Caco-2 (cell line): Measurements from ENCODE around the genes LIPT2, RPS3 and KLHL35.

GRCh38 chr11:74069047-74069658, 60.3 kb upstream of the UCP3 start:
- PRO-cap, result no peak
- RRBS, result no CpG with 5 or more reads among the region's 5 CpGs

GRCh38 chr11:74325555-74326204, 14.2 kb upstream of the P4HA3 start:
- PRO-cap, result no peak
- RRBS, result no CpG with 5 or more reads among the region's 6 CpGs

DNA sequence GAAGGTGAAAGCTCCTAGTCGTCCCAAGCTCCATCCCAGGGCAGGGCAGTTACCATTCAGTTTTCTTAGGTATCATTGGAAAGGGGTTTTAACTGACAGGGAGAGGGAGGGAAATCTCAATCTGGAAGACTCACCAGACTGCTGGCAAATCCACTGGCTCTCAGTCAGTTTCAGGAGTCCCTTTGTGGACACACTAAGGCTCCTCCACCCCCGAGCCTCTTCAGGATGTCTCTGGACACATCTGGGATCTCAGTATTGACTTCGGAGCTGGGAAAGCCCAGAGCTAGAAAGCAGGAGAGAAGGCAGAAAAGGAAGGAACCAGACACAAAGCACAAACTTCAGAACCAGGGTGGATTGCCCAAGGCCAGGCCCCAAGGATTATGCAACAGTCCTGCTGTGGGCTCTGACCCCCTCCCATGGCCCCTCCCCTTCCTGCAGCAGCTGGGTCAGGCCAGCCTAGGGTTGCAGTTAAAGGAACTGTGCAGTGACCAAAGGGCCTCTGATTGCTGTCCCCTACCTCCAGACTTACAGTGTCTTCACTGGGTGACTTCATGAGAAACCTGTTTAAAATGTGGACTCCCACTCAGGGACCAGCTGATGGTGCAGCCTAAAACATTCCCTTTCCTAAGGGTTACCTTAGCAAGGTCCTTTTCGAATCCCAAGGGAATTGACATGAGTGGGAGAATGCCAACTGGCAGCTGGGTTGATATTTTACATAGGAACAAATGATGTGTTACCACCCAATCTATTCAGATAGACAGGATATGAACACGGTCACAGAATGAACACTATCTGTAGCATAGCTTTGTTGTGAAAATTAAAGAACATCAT, 5.3 kb downstream of the KCNE3 start:
- PRO-cap, result unidirectional peak, plus-strand start at position 119 of the sequence; bidirectional peak, plus-strand start at position 498 of the sequence, minus-strand start at position 338 of the sequence
- RRBS, result no CpG with 5 or more reads among the region's 5 CpGs

- PRO-cap, result bidirectional peak, plus-strand start at chr11:74493380, minus-strand start at chr11:74493681
- RRBS, result 3% methylated on average over 10 of the region's 108 CpGs
These were observed at the start of gene LIPT2 for GRCh38 chr11:74492911-74494088. TSS of gene LIPT2 (minus strand) at chr11:74493724.

- PRO-cap, result no peak
- RRBS, result no CpG with 5 or more reads among the region's 3 CpGs
These were observed 12.9 kb upstream of the POLD3 start for GRCh38 chr11:74579579-74579792.

GRCh38 chr11:74745451-74746292, 3.0 kb upstream of the RNF169 start:
- PRO-cap, result no peak
- RRBS, result no CpG with 5 or more reads among the region's 20 CpGs

DNA sequence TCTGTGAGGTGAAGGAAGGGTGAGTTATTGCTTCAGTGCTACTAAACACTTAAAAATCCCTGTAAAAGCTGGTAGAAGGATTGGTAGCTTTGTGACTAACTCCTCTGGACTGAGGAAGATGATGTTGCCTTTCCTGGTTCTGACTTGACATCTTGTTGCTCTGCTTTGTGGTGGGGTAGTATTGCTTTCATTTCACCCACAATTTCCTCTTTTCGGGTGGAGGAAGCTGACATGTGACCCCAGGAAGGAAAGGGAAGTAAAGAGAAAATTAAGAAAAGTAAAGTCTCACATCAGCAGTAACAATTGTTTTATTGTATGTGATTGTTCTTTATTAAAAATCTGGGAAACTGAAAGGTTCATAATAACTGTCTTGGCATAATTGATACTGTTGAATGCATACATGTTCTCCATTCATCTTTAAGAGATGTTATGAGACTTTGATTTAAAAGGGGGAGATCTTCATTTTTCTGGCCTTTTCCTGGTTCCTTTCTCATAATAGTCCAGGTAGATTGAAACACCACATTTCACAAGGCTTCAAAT, 35.0 kb downstream of the RNF169 start:
- PRO-cap, result no peak
- RRBS, result no CpG with 5 or more reads among the region's 1 CpG

GRCh38 chr11:74837194-74838101, 88.8 kb downstream of the RNF169 start:
- PRO-cap, result no peak
- RRBS, result no CpG with 5 or more reads among the region's 1 CpG

GRCh38 chr11:74849722-74850860, 98.8 kb downstream of the XRRA1 start:
- PRO-cap, result bidirectional peak, plus-strand start at chr11:74850310, minus-strand start at chr11:74850206; bidirectional peak, plus-strand start at chr11:74850606, minus-strand start at chr11:74850480
- RRBS, result no CpG with 5 or more reads among the region's 9 CpGs

DNA sequence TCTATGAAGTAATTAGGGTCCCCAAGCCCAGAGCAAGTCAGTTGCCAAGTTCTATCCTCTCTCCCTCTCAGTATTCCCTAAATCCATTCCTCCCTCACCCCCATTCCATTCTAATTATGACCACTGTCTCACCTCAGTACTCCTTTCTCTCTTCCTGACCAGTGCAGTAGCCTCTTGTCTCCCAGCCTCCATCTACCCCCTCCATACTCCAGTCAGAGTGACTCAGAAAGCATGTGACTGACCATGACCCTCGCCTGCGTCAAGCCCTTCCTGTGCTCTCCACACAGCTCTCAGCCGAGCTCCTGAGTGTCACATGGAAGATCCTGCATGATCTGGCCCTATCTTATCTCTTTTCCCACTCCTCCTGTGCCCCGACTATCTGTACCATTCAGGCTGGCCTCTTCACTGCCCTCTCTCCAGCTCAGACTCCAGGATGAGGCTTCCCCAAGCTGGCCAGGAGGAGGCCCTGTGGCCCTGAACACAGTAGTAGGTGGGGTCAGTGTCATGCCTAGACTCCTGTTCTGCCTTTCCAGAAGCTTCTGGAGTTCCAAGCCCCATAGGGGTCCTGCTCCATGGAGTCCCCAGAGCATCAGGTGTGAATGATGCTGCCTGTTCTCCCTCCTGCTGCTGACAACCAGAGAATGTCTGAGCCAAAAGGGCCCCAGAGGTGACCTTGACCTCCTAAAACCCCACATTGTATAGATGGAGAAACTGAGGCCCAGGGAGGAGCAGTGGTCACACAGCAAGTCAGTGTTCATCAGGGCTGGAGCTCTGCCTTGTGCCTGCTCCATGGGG, 42.7 kb downstream of the NEU3 start:
- PRO-cap, result no peak
- RRBS, result no CpG with 5 or more reads among the region's 4 CpGs

DNA sequence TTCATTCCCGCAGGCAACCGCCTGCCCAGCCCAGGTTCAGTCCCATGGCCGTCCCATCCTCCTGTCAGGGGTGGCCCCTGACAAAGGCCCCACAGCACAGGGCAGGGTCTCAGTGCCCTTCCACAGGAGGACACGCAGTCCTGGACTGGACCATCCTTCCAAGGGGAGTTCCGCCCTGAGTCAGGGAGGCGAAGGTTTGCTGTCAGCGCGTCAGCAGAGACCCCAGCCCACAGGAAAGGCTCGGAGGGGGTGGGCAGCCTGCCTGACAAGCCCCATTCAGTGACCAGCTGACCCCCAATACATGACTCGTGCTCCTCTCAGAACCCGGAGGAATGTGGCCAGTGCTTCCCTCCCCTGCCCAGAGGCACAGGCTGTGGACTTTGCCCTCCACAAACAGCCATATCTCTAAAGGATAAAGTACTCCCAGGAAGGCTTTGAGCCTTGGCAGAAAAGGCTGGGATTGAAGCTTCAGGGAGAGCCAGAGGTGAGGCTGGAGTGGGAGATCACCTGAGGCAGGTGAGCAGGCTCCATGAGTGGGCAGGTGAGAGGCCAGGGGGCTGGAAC, 8.6 kb downstream of the SLCO2B1 start:
- PRO-cap, result bidirectional peak, plus-strand start at position 452 of the sequence, minus-strand start at position 334 of the sequence
- RRBS, result no CpG with 5 or more reads among the region's 11 CpGs

- PRO-cap, result no peak
- RRBS, result no CpG with 5 or more reads among the region's 8 CpGs
These were observed 38.4 kb upstream of the TPBGL start for GRCh38 chr11:75202007-75202746.

DNA sequence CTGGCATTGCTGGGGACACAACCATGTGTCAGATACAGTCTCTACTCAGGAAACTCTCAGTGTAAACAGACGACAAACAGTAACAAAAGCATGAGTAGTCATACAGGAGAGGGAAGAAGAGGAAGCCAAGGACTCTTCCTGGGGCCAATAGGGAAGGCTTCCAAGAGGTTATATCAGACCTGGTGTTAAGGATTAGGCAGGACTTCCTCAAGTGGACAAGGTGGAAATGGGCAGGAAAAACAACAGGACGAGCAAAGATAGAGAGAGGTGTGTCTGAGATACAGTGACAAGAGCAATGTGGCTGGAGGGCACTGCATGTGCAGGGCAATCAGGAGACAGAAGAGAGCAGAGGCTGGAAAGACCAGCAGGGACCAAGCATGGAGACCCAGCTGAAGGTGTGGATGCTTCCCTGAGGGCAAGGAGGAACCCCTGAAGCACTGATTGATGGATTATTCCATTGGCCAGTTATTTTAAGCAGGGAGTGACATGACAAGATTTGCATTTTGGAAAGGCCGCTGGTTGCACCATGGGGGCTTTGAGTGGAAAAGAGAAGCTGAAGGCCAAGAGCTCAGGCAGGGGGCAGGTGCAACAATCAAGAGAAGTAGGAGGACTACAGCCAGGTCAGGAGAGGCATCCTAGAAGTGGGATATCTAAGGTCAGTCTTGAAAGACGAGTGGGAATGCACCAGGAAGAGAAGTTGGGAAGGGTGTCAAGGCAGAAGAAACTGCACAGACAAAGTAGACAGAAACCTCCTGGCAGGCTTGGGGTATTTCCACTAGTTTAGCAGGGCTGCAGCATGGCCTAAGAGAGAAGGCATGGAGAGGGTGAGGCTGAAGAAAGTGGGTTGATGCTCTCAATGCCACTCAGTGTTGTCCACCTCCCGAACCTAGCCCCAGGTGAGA, 31.4 kb upstream of the TPBGL start:
- PRO-cap, result no peak
- RRBS, result no CpG with 5 or more reads among the region's 5 CpGs

- PRO-cap, result no peak
- RRBS, result 94% methylated on average over 1 of the region's 17 CpGs
These were observed 25.5 kb downstream of the TPBGL start for GRCh38 chr11:75265872-75266655.

- PRO-cap, result no peak
- RRBS, result no CpG with 5 or more reads among the region's 3 CpGs
These were observed 45.9 kb downstream of the ARRB1 start for GRCh38 chr11:75305618-75305868.

DNA sequence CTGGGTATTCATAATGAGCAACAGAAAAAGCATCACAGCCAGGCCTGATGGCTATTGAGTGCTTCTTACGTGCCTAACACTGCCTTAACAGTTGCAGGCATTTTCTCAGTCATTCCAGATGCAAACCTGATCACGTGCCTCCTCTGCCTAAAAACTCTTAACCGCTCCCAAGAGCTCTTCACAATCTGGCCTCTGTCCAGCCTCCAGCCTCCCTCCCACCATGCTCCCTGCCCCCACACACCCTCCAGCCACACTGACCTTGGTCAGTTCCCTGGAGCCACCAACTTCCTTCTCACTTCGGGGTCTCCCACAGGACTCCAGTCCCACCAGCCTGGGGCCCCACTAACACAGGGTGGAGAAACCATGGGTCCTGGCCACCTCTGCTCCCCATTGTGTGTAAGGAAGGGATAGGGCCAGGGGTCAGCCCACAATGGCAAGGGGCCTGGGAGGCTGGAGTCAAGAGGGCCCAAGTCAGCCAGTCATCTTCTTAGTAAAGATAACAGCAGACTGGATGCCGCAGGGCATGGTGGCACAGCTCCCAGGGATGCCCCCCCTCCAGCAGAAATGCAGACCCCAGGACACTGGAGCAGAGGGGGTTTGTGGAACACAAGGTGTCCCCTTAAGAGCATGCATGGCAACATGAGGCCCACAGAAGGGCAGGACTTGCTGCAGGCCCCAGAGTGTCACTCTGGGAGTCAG, 37.5 kb downstream of the ARRB1 start:
- PRO-cap, result no peak
- RRBS, result no CpG with 5 or more reads among the region's 5 CpGs

- PRO-cap, result no peak
- RRBS, result no CpG with 5 or more reads among the region's 22 CpGs
These were observed 469 bp downstream of the ARRB1 start for GRCh38 chr11:75351001-75351383.

DNA sequence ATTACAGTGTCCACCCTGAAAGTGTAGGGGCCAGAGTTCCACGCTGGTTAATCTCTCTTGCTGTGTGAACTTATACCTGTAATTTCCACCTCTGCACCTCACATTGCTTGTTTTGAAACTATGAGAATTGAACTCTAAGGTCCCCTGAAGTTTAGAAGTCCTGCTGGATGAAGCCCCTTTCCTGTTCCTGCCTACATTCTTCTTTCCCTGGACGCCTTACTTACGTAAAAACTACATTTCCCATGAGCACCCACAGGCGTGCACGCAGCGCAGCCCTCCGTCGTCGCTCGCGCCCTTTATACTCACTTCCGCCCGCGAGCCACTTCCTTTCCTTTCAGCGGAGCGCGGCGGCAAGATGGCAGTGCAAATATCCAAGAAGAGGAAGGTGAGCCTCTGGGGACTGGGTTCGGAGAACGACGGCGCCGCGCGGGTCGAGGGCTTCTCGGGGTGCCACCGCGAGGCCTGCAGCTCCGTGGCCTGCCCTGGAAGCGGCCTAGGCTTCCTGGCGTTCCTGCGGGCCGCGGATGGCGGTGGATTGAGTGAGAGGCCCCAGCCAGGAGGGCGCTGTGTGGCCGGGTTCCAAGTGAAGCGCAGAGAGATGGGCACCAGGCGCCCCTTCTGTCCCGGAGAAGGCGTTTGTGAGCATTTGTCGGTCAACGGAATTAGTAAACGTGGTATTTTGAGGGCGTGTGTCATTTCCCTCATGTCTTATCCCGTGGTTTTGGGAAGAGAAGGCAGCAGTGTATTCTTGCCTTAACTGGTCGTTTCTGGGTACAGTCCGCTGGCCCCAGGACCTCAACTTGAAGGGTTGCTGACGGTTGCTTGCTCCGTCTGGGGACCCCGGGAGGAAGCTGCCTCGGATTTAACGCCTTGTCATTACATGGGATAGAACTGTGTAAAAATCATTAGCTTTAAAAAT, at the start of gene RPS3:
TSS of gene RPS3 (plus strand) at position 326 of the 919 bp plus-strand sequence.
- PRO-cap, result bidirectional peak, plus-strand start at position 327 of the sequence, minus-strand start at position 189 of the sequence
- RRBS, result 5% methylated on average over 4 of the region's 54 CpGs

- PRO-cap, result no peak
- RRBS, result no CpG with 5 or more reads among the region's 18 CpGs
These were observed at the start of gene KLHL35 for GRCh38 chr11:75433086-75433745. TSS of gene KLHL35 (minus strand) at chr11:75433203.

DNA sequence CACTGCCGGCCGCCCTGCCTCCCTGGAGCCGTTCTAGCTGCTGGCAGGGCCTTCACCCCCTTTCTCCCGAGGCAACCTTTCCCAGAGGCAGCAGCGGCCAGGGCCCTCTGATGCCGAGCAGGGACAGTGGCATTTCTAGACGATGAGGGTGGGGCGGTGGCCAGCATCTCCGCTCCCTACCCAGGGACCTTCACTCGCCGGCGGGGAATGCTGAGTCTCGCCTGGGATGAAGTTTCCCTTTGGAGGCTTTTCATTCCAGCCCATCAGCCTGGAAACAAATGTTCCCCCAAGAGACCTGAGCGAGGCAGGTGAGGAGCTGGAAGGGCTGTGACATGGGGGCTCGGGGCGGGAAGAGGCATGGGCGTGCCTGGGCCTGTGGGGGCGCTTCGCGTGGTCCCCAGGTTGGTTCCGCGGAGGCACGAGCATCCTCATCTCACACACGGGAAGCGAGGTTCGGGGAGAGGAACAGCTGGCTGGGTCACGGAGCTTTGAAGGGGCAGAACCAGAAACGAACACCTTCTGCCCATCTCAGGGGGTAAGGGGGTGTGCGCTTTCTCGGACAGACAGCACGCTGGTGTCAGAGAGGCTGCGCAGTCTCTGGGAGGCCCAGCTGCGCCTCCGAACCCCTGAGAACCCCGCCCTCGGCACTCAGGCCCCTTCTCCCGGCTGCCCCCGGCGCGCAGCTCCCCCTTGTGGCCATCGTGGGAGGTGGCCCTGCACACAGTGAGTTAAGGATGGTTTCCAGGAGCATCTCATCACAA, 18.1 kb upstream of the KLHL35 start:
- PRO-cap, result no peak
- RRBS, result no CpG with 5 or more reads among the region's 41 CpGs